A172 (cell line): Measurements from ENCODE around the genes COX4I2, TPX2 and BPIFB3.

- RAMPAGE, long total RNA, result no peak
These were observed 9.2 kb upstream of the ID1 start for GRCh38 chr20:31595624-31596617.

DNA sequence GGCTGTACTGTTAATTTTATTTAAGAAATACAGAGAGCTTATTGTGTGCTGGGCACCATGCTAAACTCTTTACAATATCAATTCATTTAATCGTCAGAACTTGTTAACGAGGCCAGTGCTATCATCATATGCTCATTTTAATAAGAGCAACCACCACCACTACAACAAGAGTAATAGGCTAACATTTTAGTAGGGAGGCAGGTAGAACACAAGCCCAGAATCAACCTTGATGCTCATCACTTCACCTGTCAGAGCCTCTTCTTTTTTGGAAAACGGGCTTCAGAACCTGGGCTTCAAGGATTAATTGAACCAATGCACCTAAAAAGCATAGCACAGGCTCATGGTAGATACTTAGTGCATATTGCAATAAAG lies 3.9 kb downstream of the ID1 start:
- RAMPAGE, long total RNA, result no peak

- RAMPAGE, long total RNA, result no peak
These were observed 4.4 kb upstream of the COX4I2 start for GRCh38 chr20:31633331-31633728.

GRCh38 chr20:31637460-31638118 lies at the start of gene COX4I2:
TSS of gene COX4I2 (plus strand) at chr20:31637912.
- RAMPAGE, long total RNA, result no peak

- RAMPAGE, long total RNA, result no peak
These were observed 707 bp downstream of the COX4I2 start for GRCh38 chr20:31638509-31638729.

DNA sequence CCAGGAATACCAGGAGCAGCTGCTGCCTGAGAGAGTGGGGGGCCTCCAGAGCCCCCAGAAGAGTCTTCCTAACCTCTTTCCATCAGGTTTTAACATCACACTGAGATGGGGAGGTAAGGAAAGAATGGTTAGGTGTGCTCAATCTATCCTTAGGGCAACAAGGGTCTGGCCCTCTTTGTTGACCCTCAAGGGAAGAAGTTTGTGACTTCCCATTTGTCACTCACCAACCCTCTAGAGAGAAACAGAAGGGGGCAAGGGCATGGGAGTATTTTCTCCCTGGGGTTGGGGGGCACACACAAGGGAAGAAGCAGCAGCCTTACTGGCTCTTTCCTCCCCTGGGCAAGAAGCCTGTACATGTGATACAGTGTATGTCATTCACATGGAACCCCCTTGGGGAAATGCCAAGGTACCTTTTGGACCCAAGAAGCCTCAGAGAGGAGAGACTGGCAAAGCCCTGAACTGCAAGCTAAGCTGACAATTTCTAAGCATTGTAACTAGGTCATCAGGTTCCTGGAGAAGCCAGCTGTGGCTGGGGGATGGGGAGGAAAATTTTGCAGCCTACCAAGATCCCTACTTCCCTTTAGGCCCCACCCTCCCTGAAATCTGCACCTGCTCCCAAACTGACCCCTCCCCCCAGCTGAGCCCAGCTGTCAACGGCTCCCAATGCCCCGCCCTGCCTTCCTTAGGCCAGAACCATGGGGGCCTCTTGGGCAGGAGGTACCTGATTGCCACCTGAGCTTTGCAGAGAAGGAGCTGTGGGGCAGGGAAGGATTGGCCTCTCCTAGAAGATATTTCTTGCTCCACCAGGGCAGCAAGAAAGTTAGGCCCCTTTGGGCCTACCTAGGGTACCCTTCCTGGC lies 14.5 kb downstream of the BCL2L1 start:
- RAMPAGE, long total RNA, result no peak

DNA sequence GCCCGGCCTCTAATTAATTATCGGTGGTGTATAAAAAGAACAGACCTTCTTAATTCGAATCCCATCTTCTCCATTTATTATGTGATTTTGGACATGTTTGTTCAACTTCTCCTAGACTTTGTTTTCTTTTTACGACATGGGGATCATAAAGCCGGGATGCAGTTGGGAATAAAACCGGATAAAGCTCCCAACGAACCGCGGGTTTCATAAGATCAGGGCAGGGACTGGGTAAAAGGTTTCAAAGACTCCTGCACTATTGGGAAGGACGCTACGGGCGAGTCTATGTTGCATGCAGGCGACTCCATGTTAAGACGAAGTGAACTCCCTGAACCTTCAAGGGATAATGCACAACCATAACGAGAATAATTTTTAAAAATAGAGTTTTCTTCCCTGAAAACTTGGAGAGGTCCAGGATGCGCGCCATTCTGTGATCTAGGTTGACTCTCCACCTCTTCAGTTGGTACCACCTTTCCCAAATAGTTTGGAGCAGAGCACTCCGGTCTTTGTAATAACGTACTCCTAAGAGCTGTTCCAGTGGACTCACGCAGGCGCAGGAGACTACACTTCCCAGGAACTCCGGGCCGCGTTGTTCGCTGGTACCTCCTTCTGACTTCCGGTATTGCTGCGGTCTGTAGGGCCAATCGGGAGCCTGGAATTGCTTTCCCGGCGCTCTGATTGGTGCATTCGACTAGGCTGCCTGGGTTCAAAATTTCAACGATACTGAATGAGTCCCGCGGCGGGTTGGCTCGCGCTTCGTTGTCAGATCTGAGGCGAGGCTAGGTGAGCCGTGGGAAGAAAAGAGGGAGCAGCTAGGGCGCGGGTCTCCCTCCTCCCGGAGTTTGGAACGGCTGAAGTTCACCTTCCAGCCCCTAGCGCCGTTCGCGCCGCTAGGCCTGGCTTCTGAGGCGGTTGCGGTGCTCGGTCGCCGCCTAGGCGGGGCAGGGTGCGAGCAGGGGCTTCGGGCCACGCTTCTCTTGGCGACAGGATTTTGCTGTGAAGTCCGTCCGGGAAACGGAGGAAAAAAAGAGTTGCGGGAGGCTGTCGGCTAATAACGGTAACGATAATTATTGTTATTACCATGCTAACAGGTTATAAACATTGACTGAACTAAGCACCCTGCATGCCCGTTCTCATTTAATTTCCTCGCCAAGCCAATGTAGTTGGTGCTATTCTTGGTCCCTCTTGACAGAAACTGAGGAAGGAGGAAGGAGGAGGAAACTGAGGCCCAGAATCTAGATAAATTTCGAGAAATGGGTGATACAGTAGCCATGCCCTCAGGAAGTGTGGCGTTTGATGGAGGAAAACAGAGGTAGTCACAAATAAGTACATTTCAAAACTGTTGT lies at the start of gene TPX2:
Gene TPX2 (plus strand): TSS at position 723 of the 1,343 bp plus-strand sequence.
- RAMPAGE, long total RNA, result start-site peak on the plus strand centred at position 759 of the sequence, 64 bp wide, 1,149 and 139 reads in 2 replicates

GRCh38 chr20:31967366-31967751 lies 592 bp upstream of the XKR7 start:
- RAMPAGE, long total RNA, result no peak

- RAMPAGE, long total RNA, result no peak
These were observed 7.0 kb downstream of the XKR7 start for GRCh38 chr20:31974636-31975596.

- RAMPAGE, long total RNA, result no peak
These were observed 2.5 kb upstream of the CCM2L start for GRCh38 chr20:32007587-32008370.

- RAMPAGE, long total RNA, result no peak
These were observed 18.1 kb downstream of the PLAGL2 start for GRCh38 chr20:32189242-32190035.

GRCh38 chr20:32203636-32204527 lies 3.7 kb downstream of the PLAGL2 start:
- RAMPAGE, long total RNA, result no peak

GRCh38 chr20:32206933-32207549 lies 502 bp downstream of the PLAGL2 start:
- RAMPAGE, long total RNA, result no peak

GRCh38 chr20:32364480-32365237 lies 6.5 kb downstream of the ASXL1 start:
- RAMPAGE, long total RNA, result no peak

- RAMPAGE, long total RNA, result no peak
These were observed 87.8 kb downstream of the ASXL1 start for GRCh38 chr20:32445887-32446329.

GRCh38 chr20:32539577-32540282 lies 45.4 kb downstream of the NOL4L start:
- RAMPAGE, long total RNA, result no peak

GRCh38 chr20:32807574-32808093 lies 12.1 kb upstream of the MAPRE1 start:
- RAMPAGE, long total RNA, result no peak

DNA sequence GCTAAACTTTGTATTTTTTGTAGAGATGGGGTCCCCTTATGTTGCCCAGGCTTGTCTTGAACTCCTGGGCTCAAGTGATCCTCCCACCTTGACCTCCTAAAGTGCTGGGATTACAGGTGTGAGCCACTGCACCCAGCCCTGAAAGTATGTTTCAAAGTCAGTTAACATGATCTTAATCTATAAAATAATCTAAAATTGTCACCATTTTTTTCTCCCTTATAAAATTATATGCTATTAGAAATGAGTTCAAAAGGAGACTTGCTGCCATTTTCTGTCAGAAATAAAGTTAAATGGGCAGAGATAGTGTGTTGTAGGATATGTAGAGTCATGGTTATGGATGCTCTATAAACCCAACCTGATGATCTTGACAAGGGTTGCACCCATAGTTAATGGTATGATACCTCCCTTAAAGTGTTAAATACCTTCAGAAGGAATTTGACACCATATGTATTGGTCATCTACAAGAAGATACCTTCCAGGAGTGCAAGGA lies 7.4 kb upstream of the EFCAB8 start:
- RAMPAGE, long total RNA, result no peak

DNA sequence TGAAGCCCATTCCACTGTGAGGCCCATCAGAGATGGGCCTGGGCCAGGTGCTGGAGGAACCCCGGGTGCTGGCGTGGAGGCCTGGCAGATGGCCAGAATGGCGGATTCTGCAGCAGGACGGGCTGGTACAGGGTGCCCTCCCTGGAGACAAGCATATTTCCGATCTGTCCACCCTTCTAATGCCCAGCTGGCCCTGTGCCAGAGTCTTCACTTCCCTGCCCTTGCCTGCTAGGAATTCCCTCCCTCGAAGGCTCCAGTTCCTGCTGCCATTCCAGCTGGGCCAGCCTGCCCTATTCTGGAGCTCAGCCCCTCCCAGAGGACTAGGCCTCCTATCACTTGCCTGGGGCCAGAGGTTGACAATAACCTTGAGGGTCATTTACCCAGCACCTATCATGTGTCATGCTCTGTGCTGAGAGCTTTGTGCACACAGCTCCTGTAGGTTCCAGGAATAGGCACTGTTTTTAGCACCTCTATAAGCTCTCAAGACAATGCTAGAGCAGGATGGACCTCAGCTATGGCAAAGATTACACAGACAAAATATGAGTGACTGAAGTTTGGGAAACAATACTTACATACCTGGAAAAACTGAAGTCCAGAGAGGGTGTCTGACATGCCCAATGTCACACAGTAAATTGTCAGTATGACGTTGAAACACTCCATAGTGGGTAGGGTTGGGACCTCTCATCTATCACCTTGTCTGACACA lies 21.4 kb downstream of the SUN5 start:
- RAMPAGE, long total RNA, result no peak

DNA sequence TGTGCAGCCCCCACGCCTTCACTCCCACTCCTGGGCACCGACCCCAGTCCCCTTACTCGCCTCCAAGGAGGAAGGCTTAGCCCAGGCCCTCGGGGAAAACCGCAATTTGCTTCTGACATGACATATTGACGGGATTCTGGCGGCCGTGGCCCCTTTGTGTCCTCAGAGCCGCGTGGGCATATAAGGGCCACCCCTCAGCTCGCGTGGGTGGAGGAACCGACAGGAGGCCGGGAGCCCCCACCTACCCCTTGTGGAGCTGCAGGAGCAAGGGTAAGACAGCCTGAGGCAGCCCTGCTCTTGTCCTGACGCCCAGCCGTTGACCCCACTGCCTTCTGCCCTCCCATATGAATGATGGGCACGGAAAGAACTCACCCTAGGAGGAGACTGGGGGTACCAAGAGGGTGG lies at the start of gene BPIFB3:
Gene BPIFB3 (plus strand): TSS at position 208 of the 405 bp plus-strand sequence.
- RAMPAGE, long total RNA, result no peak